Parietal lobe (tissue), 2 donors: ENCODE results near the gene FAM209B.

DNA sequence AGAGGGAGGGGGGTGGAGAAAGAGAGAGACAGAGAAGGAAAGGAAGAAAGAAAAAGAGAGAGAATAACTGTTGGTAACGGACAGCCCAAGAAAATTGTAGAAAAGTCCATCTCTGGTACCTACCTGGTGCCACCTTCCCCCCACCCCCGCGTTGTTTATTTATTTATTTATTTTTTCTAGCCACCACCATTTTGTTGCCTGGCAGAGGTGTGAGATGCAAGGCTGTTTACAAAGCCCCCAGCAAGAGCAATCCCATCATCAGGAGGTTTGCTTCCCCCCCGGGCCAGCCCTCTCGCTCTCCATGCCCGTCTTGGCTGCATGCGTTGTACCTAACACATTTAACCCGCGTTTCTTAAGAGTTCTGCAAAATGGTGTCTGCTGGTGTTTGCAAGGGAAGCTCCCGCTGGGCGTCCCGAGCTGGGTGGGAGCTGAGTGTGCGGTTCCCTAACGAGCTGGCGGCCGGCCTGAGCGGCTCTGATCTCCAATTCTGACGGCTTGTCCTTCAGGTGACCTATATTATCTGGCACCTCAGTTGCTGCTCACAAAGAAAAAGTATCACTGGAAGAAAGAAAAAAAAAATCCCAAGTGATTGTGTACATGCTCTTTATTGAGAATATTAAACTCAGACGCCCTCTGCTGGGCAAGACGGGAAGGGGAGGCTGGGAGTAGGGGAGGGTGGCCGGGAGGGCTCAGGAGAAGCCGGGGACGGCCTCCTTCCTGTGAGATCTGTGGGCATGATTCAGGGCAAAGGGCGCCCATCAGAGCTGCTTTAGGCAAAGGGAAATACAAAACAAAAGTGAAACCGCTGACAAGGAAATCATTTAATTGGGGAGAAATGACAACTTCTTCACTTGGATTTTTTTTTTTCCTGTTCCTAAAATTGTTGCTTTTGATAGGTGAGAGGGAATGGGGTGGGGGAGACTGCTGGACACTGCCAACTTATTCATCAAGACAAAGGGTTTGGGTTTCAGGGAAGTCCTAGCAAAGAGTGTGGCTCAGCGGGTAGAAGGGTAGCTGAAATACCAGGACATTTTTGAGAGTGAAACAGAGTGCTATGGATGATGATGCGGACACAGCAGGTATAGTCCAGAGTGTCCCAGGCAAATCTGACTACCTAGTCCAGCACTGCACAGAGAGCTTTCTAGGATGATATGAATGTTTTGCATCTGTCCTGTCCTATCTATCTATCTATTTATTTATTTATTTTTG lies 154.7 kb downstream of the BCAS1 start:
- RAMPAGE, long total RNA = no peak

DNA sequence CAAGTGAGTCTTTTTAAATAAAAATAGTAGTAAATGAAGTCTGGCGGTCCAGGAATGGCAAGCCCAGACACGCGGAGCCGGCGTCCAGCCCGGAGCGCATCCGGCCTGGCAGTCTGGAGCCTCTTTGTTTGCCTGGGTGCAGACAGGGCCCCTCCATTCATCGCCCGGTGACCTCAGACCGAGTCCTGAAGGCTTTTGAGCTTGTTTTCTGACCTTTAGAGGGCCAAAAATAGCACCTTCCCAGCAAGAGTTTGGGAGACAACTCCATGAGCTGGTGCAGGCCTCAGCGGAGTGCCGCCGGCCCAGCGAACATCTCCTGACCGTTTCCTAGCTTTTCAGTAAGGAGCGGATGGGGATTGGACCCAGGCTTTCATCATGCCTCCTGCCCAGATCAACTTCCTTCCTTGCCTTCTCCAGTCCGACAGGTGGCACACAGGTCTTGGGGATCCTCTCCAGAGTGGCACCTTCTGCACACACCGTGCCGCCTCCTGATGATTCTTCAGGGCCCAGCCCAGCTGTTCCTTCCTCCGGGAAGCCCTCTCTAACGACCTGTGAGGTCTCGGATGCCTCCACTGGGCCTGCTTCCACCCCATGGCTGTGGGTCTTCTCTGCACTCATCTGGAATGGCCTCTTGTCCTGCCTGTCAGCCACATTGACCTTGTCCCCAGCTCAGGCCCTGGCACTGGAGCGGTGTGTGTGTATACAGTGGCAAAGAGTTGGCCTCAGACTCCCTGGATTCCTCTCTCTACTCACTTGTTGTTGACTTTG lies 1.2 kb downstream of the FAM210B start:
- RAMPAGE, long total RNA = no peak

DNA sequence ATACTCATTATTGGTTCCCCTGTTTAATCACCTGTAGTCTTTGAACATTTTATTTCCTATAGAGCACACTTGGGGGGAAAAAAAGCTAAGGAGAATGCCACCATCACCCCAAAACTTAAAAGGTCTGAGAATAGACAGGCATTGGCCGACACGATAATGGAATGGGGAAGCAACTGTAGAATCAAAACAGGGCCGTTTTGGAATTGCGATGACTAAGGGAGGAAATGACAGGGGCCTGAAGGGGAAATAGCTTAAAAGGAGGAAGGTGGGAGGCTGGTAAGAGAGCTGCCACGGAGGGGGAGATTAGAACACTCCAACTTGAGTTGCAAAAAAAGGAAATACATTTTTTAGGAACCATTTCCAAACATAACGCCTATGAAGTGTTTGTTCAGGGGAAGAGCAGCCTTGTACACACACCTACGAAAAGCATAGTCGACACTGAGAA lies 6.9 kb downstream of the CASS4 start:
- RAMPAGE, long total RNA = no peak

DNA sequence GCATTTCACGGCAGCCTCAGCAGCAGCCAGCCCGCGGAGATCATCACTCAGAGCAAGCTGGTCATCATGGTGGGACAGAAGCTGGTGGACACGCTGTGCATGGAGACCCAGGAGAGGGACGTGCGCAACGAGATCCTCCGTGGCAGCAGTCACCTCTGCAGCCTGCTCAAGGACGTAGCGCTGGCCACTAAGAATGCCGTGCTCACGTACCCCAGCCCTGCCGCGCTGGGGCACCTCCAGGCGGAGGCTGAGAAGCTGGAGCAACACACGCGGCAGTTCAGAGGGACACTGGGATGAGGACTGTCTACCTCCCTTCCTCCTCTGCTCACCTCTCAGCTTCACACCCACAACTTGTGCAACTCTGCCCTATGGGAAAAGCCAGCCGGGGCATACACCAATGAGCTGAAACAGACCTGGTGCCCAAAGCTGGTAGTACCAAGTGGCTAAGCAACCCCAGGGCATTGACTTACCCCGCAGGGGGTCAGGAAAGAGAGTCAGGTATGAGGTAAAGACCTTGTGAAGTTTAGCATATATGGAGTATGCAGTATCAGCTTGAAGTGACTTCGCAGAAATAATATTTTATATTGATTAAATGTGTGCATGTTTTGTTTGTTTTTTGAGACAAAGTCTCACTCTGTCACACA lies 9.9 kb upstream of the RTF2 start:
- RAMPAGE, long total RNA = no peak

DNA sequence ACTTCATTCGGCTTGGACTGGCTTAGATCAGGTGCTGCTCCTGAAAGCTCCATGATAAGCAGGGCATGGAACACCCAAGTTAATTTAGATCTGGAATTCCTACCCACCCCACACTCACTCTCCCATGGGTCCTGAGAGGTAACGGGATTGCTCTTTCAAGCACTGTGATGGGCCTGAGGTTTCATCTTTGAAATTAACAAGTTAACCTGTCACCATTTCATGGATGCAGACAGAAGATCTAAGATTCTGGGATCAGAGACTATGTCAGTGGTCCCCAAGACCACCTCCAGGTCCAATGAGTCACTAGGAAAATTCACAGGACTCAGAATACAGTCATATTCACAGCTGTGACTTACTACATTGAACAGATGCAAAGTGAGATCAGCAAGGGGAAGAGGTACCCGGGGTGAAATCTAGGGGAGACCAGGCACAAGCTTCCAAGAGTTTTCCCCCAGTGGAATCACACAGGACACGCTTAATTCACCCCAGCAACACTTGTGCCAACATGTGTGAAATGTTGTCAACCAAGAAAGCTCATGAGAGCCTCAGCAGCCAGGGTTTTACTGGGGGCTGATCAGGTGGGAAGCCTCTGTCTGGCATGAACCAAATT lies 7.1 kb upstream of the RTF2 start:
- RAMPAGE, long total RNA = no peak

DNA sequence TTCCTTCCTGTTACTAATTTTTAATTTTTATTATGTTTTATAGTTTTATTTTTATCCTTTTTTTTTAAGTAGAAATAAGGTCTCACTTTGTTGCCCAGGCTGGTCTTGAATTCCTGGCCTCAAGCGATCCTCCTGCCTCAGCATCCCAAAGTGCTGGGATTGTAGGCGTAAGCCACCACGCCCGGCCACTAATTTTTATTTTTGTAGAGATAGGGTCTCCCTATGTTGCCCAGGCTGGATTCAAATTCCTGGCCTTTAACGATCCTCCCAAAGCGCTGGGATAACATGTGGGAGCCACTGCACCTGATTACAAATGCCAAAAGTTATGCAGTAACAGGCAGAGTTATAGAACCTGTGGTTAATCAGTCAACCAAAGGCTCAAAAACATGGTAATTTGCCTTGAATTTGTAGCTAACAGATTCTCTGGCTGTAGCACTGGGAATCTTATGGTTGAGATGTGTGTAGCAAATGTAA lies 9.1 kb downstream of the RTF2 start:
- RAMPAGE, long total RNA = no peak

DNA sequence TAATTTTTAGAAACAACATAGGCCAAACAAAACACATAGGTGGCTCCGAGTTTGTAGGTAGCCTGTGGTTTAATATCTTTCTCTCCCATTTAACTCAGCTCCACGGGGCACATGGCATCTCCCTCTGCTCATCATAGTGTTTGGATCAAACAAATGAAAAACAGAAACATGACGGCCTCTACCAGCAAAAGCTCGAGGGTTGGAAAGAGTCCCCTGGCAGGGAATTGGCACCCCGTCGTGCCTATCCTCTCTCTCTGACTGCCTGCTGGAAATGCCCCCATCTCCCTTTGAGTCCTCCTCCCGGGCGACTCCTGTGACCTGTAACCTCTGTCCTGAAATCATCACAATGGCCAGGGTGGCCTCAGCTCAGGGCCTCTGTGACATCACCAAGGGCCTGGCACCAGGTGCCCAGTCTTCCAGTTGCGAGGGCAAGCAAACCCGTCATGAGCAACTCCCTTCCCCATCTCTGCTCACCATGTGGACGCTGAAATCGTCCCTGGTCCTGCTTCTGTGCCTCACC lies at the start of gene FAM209B:
Gene FAM209B, plus strand, starts transcription at position 380 of the 520 bp plus-strand sequence.
- RAMPAGE, long total RNA = no peak

DNA sequence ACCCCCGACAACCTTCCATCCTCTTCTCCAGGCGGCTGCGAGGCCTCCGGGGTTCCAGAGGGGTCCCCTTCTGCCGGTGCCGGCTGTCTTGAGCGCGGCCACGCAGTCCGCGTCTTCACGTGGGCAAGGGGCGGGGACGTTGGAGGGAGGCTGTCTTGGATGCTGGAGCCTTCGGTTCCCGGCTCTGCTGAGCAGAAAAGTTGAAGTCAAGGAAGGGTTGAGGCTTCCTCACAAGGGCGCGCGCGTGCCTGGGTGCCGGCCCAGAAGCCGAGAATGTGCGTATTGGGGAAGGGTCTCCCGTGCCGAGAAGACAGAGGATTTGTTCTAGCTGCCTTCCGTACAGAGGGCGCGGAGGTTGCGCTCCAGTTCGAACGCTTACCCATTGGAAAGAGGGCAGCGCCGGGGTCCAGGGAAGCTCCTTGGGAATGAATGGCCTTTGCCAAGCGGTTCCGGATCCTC lies 2.3 kb upstream of the TFAP2C start:
- RAMPAGE, long total RNA = no peak

DNA sequence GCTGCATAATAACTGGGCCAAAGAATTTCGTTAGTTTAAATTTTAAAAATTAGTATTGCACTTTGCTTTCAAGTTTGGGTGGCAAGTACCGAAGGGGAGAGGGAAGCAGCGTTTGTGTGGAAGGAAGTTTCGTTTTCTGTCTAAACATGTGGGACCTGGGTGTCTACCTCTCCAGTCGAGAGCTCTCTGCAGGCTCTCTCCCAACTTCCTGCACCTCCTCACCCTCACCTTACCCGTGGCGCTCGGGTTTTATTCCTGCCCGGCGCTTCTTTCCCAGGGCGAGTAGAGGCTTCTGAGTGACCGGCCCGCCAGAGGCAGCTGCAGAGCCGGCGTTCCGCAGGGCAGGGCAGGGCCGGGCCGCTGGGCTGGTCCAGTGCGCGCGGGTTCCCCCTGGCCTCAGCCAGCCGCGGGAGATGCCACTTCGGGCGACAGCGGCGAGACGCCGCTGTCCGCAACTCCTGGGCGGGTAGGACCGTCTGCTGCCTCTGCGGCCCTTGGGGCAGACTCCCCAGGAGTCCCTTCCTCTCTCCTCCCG lies 832 bp upstream of the TFAP2C start:
- RAMPAGE, long total RNA = no peak

DNA sequence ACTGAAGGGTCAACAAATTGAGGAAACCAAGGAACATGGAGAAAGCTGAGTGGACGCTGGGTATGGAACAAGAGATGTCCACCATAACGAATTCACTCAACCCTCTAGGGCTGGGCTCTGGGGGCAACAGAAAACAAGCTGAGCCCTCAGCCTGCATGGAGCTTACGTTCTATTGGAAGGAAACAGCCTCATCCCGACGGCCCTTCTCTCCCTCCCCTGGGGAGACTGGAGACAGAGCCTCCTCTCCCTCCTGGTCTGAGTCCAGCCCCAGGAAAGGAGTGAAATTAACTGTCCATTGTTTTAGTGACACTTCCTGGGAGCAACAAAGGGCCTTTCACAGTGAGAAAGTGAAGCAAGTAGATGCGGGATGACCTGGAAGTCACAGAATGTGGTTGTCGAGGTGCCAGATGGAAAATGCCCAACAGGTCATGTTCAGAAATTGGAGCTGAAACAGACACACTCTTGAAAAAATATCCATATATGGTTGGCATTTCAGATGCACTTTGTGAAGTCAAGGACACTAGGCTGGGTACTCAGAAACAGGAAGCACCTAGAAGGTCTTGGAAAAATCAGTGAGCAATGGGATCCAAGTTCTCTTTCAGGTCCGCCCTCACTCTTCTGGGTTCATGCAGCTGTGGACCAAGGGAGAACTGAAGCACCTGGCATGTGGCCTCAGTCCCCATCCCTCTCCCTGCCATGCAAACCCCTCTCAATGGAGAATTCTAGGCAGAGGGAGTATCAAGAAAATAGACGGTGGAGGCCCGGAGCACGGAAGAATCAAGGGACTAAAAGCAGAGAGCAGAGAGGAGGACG lies 77.9 kb downstream of the TFAP2C start:
- RAMPAGE, long total RNA = no peak

DNA sequence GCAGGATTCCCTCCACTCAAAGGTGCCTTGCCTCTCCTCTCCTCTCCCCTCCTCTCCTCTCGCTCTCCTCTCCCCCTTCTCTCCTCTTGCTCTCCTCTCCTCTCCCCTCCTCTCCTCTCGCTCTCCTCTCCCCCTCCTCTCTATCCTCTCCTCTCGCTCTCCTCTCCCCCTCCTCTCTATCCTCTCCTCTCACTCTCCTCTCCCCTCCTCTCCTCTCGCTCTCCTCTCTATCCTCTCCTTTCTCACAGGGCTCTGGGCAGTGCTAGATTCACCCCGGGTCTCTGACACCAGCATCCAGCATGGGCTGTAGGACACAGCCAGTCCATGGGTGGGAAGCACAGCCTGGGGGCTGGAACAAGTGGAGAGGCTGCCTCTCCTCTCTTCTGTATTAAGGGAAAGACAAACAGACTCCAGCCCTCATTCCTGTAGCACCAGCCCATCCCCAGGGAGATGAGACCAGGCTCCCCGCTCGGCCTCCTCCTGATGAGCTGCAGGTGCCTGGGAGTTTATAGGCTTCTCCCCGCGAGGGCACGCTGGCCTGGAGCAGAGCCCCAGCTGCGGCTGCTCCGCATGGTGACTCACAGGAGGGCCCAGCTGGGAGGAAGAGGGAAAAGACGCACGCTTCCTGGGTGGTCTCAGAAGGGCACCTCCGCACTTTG lies 68.3 kb downstream of the BMP7 start:
- RAMPAGE, long total RNA = no peak

DNA sequence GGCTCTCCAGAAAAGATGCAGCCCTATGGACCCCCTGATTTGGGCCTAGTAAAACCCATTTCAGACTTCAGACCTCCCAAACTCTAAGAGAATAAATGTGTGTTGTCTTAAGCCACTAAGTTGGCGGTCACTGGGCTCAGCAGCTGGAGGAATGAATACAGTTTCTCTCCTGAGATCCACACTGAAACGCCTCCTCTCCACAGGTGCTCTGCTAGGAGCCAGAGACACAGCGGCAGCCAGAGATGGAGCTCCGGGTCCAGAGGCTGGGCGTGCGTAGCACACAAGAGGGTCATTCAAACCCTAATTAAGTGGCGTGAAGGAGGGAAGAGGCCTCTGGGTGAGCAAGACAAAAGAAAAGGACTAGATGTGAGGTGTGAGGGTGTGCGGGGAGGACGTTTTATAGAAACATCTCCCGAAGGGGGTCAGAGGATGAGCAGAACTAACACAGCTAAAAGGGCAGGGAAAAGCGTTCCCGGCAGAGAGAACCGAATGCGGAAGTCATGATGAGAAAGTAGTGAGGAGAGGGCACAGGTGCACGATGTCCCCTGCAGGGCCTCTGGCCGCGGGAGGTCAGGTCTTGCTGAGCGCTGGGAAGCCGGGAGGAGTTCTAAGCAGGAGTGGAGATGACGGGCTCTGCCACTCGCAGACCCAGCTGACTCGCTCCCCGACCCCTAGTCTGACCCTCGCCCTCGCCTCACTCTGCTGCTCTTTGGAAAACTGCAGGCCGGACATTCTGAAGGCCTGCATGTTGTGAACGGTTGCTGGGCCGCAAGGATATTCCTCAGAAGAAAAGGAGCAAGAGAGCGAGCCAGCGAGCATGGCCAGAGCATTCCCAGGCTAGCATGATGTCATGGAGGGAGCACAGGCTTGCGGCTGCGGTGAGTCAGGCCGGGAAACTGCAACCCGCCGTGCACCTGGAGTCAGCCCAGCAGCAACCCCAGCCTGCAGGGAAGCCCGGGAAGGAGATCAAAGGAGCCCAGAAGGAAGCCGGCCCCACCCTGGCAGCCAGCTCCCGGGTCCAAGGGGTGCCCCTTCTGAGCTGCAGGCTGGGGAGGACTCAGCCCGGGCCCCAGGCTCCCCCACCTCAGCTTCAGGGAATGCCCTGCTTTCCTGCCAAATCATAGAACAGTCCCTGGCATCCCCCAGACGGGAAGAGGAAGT lies 54.3 kb downstream of the BMP7 start:
- RAMPAGE, long total RNA = no peak

DNA sequence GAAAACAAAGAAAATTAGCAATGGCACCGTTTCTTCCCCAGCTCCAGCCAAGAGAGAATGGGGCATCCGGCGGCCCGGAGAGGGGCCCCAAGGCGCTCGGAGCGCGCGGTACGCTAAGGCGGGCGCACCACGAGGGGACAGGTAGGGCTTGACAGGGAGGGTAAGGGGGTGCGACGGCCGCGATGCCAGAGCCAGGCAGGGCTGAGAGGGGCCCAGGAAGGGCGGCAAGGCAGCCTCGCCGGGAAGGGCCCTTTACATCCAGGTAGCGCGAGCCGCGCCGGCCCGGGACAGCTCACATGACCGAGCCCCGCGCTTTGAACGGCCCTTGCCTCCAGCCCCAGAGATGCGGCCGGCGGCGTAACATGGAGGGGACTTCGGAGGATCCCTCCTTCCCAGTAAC lies 1.3 kb downstream of the BMP7 start:
- RAMPAGE, long total RNA = no peak

GRCh38 chr20:57388815-57389689 lies 2.1 kb upstream of the RBM38 start:
- RAMPAGE, long total RNA = no peak

DNA sequence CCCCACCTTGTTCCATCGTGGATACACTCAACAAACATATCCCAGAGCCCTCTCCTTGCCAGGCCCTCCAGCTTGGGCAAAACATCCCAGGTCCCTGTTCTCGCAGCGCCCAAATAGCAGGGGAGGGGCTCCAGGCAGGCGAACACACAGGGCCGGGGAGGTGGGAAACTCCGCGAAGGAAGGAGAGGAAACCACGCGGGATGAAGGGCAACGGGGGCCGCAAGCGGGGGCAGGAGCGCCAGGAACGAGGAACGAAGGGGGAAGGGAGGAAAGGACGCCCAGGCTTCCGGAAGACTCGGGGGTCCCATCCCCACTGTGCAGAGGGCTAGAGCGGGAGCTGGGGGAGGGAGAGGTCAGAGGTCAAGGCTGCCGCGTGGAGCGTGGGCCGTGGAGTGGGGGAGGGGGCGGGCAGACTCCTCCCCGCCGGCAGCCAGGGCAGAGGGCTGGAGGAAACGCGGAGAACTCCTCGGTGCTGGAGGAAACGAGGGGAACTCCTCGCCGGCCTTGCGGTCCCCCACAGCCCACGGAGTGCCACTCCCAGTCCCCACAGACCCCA lies 1.4 kb upstream of the RBM38 start:
- RAMPAGE, long total RNA = no peak

DNA sequence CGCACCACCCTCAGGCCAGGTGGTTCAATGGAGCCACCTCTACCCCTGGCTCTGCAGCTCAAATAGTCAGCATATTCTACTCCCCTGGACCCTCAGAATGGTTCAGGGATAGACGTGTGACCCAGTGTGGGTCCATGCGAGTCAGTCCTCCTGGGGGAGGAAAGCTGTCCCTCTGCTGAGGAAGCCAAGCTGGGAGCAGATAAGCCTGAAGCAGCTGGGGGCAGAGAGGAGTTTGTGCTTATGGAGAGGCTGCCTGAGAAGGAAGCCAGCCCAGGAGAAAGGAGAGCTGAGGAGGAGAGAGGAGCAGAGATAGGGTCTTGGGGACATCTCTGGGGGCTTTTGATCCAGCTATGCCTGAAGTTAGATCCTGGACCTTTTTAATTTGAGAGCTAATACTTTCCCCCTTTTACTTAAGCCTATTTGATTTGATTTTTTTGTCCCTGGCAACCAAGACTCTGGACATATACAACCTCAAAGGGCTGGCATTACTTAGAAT lies 21.5 kb downstream of the RBM38 start:
- RAMPAGE, long total RNA = no peak

- RAMPAGE, long total RNA = no peak
Measured at GRCh38 chr20:57441953-57442481, 50.8 kb downstream of the RBM38 start.

DNA sequence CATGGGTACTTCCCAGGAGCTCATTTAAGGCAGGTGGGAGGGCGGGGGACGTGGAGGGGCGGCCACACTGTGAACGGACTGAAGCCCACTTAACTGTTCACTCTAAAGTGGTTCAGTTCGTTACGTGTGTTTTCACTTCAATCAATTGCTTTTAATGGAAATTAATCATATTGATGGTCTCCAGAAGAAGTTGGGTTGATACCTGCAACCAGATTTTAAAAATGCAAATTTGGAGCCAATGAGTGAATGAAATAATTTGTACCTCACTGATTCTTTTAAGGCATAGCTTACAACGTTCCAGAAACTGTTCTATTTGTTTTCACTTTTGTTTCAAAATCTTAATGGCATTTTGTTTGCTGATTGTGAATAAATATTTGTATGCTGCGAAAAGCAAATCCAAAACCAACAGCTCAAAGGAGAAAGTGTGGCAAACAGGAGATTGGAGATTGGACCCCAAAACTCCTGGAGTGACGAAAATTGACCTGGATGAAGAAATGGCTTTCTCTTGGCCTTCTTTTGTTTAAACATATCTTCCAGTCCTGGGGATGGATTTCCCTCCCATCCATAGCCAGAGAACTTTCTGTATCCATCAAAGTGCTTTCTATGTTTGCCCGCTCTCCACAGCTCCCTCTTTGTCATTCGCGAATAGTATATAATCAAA lies 2.7 kb upstream of the CTCFL start:
- RAMPAGE, long total RNA = no peak

- RAMPAGE, long total RNA = no peak
Measured at GRCh38 chr20:57528532-57528960, 3.6 kb upstream of the CTCFL start.

DNA sequence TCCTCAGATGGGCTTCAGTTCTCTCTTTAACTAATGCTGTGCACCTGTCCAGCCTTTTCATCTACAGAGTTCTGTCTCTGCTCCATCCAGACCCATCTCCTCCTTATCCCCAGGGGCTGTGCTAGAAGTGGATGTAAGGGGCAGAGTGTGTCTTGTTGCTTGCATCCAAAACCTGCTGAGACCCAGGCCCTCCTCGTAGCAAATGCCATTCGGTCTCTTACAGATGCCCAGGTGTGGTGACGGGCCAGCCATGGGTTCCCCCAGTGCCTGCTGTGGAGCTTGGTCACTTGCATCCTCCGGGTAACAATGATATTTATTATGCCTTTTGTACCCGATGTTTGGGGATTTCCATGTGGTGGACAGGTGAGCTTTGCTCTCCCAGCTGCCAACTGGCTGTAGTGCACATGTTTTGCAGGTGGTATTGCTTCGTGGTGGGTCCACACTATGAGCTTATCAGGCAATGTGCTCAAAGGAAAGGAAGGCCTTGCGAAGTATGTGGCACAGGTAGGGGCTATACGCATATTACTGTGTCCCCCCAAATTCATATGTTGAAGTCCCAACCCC lies 4.1 kb upstream of the CTCFL start:
- RAMPAGE, long total RNA = no peak